ENCODE measurements around the genes FAM25A and RNLS.

GRCh38 chr10:86942247-86943024 is 15.0 kb downstream of the MMRN2 start:
- CAGE, long polyA plus RNA, result no peak
- RRBS, result 12% methylated on average over 17 of the region's 67 CpGs

DNA sequence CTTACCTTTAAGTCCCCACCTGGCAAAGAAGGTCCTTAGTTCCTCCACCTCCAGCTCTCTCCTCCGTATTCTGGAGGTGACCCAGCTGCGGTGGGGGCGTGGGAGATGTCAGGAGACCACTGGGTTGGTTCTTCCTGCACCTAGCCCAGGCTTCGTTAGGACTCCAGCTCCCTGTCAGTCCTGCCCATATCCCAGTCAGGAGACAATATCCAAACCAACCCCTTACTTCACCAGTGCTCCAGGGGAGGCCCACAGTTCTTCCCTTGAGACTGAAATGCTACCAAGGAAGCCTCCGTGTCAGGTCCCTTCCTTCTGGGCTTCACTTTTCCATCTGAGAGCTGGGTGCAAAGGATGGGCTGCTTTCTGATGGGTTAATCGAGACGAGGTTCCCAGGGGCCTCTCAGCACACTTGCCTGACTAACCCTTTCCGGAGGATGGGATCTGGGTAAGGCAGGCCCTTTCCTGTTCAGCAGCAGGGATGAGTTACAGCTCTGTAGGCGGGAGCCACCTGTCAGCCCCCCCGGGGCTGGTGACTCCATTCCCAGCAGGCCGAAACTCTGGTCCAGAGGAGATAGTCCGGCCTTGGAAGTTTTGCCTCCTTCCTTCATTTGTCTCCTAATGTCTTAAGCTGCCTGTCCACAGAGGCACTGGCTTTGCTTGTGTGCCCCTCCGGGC is 892 bp downstream of the ADIRF start:
- CAGE, long polyA plus RNA, result no peak
- RRBS, result 26% methylated on average over 2 of the region's 13 CpGs

- CAGE, long polyA plus RNA, result no peak
- RRBS, result no CpG with 5 or more reads among the region's 10 CpGs
These were observed at the start of gene FAM25A for GRCh38 chr10:87020003-87020471. TSS of gene FAM25A (plus strand) at chr10:87020294.

DNA sequence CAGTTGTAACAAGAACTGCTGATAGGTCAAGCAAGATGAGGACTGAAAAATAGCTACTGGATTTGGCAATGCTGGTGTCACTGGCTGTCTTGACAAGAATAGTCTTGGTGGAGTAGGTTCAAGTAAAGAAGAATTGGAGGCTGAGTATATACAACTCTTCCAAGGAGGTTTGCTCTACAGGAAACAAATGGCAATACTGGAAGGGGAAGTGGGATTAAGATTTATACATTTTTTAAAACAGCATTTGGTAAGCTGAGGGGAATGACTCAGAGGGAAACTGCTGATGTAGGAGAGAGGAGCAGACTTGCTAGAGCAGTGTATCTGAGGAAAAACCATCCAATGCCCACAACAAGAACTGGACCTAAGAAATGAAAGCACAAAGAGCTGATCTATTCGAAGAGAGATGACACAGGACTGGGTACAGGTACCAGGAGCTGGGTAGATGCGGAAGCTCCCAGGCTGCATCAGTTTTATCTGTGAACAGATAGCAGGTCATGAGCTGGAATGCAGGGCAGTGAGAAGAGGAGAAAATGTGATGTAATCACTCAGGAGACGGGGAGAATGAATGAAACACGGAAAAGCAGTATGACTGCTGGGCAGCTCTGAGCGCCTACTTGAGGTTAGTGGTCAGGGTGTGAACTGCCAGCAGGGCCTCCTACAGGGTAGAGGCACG is 34.5 kb downstream of the FAM25A start:
- CAGE, long polyA plus RNA, result no peak
- RRBS, result no CpG with 5 or more reads among the region's 6 CpGs

- CAGE, long polyA plus RNA, result no peak
- RRBS, result no CpG with 5 or more reads among the region's 7 CpGs
These were observed 20.4 kb downstream of the SHLD2 start for GRCh38 chr10:87115295-87115942.

DNA sequence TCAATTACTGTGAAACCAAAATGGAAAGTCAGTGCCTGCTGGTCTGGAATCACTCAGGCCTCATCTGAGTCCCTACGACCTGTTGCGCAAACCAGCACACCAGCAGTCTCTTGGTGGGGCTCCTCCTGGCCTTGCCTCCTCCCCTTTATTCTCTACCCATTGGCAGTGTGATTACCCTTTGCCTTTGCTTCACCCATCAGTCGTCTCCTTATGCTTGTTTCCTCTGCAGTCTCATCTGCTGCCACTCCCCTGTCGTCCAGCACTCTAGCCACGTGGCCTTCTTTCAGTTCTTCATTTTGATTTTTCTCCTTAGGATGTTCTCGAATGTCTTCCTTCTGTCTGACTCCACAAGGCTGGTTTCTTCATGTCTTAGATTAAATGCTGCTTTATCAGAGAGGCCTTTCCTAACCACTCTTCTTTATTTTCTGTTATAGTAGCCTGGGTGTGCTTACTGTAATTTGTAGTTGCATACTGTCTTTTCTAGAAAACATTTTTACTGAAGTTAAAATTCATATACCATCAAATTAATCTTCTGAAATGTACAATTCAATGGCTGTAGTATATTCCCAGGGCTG is 40.7 kb upstream of the NUTM2A start:
- CAGE, long polyA plus RNA, result no peak
- RRBS, result no CpG with 5 or more reads among the region's 6 CpGs

GRCh38 chr10:87578620-87579452 is 74.1 kb downstream of the MINPP1 start:
- CAGE, long polyA plus RNA, result no peak
- RRBS, result no CpG with 5 or more reads among the region's 14 CpGs

DNA sequence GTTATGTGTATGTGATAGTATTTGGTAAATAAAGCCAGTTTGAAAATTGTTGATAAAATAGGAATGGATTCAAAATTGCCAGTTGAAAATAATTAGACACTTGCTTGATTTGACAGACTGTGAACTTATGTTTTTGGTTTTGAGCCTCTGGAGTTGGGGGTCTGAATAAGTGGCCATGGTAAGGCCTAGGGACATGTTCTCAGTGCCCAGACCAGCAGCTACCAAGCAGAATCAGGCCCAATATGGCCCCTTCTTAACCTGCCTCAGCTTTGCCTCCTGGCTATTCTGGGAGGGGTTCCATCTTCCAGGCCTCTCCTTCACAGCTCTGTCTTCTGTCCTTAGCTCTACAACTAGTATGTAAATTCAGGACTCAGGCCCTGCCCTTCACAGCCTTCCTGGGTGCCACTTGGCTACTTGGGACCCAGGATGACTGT is 33.4 kb upstream of the PAPSS2 start:
- CAGE, long polyA plus RNA, result no peak

GRCh38 chr10:87660085-87660758 is 544 bp downstream of the PAPSS2 start:
- CAGE, long polyA plus RNA, result no peak
- RRBS, result 2% methylated on average over 10 of the region's 28 CpGs

DNA sequence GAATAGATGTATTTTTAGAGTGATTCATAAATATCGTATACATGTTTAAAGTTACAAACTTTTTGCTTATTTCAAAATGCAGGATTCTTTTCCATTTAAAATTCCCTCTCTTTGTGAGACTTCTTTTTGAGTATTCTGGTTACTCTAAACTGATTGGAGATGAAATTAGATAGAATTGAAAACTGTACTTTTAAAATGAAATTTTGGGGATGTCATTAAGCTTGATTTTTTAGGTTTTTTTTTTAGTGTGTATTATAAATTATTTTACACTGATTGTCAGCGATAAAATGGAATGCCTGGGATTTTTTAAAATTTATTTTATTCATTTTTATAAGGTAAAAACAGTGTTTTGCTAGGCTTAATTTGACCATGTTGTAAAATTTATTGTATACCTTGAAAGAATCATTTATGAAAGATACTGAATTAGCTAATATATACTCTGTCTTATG is 8.5 kb downstream of the PTEN start:
- CAGE, long polyA plus RNA, result no peak
- RRBS, result no CpG with 5 or more reads among the region's 2 CpGs

GRCh38 chr10:87940646-87941322 is 77.4 kb downstream of the PTEN start:
- CAGE, long polyA plus RNA, result no peak
- RRBS, result no CpG with 5 or more reads among the region's 1 CpG

DNA sequence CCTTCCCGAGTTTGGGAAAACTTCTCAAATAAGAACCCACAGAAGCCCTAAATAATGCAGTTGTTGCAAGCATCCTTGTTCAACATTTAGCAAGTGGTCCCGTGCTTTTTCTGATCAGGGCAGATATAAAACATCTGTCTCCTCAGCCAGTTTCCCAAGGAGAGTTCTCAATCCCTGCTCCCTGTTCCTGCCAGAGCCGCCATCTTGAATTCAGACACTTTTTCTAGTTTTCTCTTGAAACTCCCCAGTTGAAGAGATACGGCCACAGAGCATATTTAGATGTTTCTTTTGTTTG is 349.9 kb downstream of the PTEN start:
- CAGE, long polyA plus RNA, result no peak
- RRBS, result no CpG with 5 or more reads among the region's 4 CpGs

DNA sequence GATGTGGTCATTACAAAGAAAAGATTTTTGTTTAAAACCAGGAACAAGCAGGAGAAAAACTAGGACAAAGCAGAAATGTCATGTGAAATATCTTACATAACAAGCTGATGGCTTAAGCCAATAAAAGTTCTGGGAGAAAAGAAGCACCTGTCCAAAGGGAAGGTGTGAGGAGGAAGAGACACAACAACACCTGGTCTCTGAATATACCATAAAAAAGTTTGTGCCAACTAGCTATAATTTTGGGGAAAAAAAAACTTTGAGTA is 85.5 kb downstream of the RNLS start:
- CAGE, long polyA plus RNA, result no peak

- CAGE, long polyA plus RNA, result start-site peak on the minus strand at chr10:88583223-88583330, 304 and 250 reads in 2 replicates
- RRBS, result 3% methylated on average over 31 of the region's 70 CpGs
These were observed at the start of gene RNLS for GRCh38 chr10:88582487-88583696. TSS of gene RNLS (minus strand) at chr10:88583318.

- CAGE, long polyA plus RNA, result no peak
- RRBS, result no CpG with 5 or more reads among the region's 5 CpGs
These were observed 10.8 kb downstream of the ANKRD22 start for GRCh38 chr10:88840709-88841306.

- CAGE, long polyA plus RNA, result no peak
- RRBS, result no CpG with 5 or more reads among the region's 4 CpGs
These were observed 527 bp upstream of the STAMBPL1 start for GRCh38 chr10:88879590-88879846.

DNA sequence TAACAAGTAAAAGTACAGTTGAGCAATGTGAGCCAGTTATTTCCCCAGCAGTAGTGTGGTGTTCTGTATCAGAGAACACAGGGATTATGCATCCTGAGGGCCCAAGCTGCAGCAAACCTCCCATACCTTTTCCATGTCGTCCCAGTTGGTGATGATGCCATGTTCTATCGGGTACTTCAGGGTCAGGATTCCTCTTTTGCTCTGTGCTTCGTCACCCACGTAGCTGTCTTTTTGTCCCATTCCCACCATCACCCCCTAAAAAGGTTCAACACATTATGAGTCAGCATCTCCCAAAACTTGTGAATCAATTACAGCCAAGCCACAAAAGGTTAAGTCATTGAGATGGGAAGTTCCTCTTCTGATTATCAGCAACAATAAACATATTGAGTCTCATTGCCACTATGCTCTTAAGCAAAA is 5.4 kb downstream of the ACTA2 start:
- CAGE, long polyA plus RNA, result no peak
- RRBS, result no CpG with 5 or more reads among the region's 4 CpGs

DNA sequence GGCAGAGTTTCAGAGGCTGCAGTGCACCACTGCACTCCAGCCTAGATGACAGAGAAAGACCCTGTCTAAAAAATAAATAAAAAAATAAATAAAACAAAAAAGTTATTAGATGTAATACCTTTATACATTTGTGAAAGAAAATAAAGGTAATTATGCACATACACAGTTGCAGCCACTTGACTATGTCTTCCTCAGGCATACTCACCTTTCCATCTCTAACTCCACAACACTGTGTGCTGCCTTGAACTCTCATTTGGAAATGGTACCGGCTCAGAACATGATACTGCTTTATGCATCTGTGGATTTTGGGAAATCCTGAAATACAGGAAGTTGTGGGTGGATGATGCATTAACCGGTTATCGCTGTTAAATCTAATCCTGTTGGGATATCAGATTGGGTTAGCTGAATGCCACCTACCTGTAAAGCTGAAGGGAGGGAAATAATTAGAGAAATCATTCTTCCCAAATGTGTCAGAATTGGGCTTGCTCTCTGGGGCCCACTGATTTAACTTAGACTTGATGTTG is 54.1 kb downstream of the CH25H start:
- CAGE, long polyA plus RNA, result no peak
- RRBS, result 20% methylated on average over 1 of the region's 3 CpGs

DNA sequence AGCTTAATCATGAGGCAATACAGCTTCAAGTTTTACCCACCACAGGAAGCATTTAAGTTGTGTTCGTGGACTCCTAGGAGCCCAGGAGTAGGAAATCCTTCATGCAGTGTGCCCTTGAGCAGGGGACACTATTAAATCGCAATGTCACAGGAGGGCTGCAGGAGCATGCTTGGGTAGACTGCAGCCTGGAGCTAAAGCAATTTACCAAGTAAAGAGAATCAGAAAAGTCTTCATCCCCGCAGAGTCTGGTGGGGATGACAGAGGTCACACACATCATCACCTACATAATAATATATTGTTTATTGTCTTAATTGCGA is 10.9 kb downstream of the LIPA start:
- CAGE, long polyA plus RNA, result no peak
- RRBS, result no CpG with 5 or more reads among the region's 4 CpGs

GRCh38 chr10:89242650-89243347 is 8.8 kb downstream of the LIPA start:
- CAGE, long polyA plus RNA, result no peak
- RRBS, result no CpG with 5 or more reads among the region's 9 CpGs